ENCODE measurements around the genes OR6C2 and COQ10A.

- PRO-cap, 7 experiments: no peak in any of the 7 experiments
Measured at GRCh38 chr12:55443914-55444341, at the start of gene OR6C2. Gene OR6C2, plus strand, starts transcription at chr12:55444076.

DNA sequence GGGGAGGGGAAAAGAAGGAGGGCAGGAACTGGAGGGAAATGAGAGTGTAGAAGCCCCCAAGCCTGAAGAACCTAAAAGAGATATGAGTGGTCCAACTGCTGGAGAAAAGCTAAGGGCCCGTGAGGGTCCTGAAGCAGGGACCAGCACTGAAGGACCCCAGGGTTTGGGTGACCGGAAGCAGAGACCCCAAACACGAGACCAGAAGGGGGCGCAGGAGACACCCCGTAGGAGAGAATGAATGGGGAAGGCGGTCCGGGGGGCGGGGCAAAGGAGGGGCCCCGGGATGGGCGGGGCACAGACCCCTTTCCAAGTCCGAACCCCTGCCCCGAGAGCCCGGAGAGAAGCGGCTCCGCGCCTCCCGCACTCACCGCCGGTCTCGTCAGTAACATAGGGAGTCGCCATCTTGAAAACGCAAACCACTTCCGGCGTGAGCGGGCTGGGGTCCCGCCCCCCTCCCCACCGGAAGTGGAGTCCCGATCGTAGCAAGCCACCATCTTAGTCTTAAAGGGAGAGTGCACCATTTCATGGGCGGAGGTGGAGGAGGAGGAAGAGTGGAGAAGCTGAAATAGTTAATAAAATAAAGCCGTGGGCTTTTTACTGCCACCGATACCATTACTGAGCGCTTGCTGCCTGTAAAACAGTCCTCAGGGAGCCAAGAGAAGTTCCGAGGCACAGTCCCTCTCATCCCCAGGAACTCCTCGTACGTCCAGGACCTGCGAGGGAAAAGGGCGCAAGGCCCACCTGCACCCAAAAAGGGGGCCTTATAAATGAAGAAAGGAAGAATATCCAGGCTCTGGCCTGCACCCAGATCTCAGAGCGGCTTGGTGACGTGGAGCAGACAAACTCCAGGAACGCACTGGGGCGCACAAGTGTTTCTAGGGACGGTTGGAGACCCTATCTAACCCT, 733 bp downstream of the PYM1 start:
- PRO-cap, 7 experiments: peak in 7 of 7 experiments; most common plus-strand start position 612 of the sequence (in 2); most common minus-strand start position 378 of the sequence (in 4)

DNA sequence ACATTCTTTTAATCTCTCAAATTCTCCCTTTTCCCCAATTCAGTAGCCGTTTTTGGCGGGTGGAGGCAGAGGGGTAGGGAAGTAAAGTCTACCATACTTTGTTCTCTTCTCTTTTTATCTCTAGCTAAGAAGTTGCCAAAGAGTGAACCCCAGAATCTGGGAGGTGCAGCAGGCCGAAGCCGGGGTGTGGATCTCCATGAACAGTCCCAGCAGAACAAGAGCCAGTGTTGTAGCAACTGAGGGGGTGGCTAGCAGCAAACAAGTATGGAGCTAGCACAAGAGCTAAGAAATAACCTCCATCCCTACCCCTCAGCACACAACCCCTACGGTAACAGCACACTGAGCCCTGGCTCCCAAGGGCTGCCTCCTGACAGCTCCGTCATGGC, 5.1 kb upstream of the SUOX start:
- PRO-cap, 7 experiments: no peak in any of the 7 experiments

DNA sequence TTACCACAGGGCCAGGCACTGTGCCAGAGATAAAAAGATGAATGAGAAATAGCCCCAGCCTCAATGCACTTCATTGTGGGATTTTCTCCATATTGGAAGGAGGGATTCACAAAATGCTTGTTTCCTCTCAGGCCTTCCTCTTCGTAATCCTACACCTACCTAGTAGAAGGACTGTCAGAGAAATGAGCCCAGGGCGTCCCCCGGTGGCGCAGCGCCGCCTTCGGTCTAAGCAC, 336 bp upstream of the RPS26 start:
- PRO-cap, 7 experiments: peak in 5 of 7 experiments; most common plus-strand start position 162 of the sequence (in 1); most common minus-strand start position 148 of the sequence (in 3)

DNA sequence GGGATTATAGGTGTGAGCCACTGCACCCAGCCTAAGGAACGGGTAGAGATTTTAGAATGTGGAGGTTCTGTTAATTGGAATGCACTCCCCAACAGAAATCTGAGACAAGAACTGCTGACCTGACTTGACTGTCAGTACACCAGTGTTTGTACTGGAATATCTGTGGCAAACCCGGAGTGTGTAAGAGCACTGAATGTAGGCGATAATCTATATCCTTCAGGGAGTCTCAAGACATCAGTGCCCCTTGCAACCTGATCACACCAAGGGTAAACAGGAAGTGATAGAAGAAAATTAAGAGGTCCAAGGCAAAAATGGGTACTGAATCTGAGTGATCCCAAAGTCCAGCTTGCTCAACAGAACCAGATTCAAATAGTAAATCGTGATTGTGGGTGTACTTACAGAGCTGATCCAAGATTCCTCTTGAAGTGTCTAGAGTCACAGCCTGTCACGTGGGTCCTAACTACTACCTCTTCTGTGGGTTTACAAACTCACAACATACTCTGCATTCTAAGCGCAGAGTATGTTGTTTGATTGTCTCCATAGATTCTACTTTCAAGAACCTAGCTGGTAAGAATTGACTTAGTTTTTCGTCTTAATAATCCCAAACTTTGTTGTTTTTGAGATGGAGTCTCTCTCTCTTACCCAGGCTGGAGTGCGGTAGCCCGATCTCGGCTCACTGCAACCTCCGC, 3.8 kb downstream of the RPS26 start:
- PRO-cap, 7 experiments: no peak in any of the 7 experiments

- PRO-cap, 7 experiments: no peak in any of the 7 experiments
Measured at GRCh38 chr12:56143602-56144849, 8.4 kb upstream of the MYL6B start.

DNA sequence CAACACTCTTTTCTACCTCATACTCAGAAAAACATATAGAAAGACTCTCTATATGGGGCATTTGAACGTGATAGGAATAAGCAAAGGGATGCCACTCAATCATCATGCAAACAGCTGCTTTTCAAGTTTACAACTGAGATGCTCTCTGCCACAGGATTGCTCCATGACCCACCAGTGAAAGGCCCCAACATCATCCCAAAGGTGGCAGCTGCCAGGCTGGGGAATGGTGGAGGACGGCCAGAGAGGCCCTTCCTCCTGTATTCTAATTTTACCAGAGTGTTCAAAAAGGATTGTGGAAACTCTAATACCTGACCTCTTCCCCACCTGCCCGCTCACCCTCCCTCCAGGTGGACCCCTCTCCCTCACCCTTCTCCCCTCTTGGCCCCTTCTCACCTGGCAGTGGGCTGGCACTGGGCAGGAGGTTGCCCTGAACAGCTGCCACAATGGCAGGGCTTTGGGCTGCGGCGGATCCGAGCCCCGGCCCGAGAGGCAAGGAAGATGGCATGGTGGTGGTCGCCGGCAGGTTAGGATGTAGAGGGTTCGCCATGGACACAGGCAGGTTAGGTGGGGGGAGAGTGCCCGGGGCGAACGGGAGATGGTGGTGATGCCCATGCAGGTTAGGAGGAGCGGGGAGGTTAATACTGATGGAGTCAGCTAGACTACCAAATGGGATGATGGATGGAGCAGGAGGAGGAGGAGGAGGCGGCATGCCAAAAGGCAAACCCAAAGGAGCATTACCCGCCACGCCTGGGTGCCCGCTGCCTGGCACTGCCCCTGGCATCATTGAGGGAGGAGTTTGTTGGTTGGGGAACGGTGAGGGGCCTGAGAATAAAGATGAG, 6.0 kb downstream of the MYL6 start:
- PRO-cap, 7 experiments: peak in 1 of 7 experiments; most common plus-strand start position 499 of the sequence (in 1); most common minus-strand start position 264 of the sequence (in 1)

DNA sequence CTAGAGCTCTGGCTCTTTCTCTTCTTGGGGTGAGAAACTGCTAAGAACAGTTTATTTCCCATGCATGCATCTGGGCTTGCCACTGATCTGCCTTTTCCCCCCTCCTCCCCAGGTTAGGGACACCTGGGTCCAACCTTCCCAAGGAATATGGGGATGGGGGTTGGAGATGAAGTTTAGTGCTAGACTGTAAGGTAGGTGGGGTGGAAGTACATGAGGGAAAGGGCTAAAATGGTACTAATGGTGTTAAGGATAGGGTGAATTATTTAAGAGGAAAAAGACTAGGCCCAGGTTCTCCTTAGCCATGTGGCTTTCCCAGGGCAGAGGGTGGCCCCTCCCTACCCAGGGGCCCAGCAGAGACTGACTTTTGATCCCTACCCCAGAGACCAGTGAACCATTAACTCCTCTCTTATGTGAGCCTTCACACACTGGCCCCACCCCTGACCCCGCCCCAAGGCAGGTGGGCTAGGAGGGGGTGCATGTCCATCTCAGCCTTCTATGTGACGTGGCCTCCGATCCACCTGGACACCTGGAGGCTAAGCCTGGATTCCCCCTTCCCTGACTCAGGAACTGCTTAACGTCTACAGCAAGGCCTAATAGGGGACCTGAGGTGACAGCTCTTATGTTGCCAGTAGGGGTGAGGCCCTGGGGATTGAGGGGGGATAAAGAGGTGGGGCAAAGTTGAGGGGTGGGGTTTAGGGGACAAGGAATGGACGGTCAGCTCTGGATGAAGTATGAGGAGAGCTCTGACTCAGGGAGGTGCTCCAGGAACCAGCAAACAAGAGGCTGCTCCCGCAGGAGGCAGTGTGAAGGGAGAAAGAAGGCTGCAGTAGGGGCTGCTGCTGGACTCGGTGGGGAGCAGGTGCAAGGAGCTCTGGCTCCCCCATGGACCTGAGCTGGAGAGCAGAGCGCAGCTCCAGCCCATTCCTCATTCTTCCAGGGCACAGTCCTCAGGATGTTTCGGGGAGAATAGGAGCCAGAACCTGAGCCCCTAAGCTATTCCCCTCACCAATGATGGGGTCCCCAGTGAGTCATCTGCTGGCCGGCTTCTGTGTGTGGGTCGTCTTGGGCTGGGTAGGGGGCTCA, 757 bp downstream of the SLC39A5 start:
- PRO-cap, 7 experiments: no peak in any of the 7 experiments

DNA sequence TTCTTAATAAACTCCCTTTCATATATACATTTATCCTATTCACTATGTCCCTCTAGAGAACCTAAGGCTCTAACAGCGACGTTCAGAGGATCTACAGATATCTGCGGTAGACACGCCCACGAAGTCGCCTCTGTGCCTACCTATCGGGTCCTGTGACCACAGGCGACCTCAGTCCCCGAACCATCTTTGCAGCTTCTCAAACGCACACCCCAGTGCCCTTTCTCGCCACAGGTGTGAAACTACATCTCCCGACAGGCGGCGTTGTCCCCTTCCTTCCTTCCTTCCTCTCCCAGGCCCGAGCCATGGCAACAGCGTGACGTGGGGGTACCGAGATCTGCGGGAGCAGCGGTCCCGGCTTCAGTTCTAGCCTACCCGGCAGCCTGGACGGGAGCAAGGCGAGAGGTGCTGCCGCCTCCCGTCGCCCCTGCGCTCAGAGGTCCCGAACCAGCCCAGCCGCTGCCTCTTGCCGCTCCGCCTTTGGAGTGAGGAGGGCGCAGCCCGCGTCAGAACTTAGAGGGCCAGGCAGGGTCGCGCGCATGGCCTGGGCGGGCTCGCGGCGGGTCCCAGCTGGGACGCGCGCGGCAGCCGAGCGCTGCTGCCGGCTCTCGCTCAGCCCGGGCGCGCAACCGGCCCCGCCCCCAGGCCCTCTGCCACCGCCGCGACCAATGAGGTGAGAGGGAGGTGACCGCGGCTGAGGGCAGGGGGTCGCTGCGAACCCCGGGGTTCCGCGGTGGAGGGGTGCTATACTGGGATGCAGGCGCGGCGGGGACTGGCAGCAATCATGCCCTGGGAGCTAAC, at the start of gene COQ10A:
Gene COQ10A (plus strand): TSS at position 360 of the 798 bp plus-strand sequence.
- PRO-cap, 7 experiments: peak in 7 of 7 experiments; most common plus-strand start position 360 of the sequence (in 7); most common minus-strand start position 484 of the sequence (in 7)

DNA sequence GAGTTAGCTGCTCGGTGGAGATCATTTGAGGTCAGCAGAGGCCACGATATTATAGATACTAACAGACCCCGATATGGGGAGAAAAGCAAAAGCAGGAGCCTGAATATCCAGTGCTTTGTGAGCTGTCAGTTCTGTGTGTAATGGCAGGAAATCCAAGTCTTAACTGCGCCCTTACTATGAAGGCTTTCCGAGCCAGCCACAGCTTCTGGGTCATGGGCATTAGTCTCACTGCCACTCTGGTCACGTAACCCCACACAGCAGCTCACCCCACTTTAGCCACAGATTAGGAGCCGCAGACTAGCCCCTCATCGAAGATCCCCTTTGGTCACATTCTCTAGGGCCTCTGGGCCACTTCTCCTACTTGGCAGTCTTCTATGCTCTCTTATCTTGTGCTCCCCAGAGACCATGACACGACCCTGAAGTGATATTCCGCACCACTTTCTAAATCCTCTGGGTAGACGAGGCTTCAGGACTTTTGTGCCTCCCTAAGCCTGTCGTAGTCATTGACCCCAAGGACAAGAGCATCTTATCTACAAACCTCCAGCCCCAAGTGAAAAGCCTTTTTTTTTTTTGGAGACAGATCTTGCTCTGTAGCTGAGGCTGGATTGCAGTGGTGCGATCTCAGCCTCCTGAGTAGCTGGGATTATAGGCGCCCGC, 837 bp upstream of the CS start:
- PRO-cap, 7 experiments: no peak in any of the 7 experiments

- PRO-cap, 7 experiments: peak in 7 of 7 experiments; most common plus-strand start chr12:56334179 (in 7)
Measured at GRCh38 chr12:56334080-56334882, 481 bp upstream of the PAN2 start.

GRCh38 chr12:56358711-56359428, 1.0 kb downstream of the STAT2 start:
- PRO-cap, 7 experiments: peak in 1 of 7 experiments; most common minus-strand start chr12:56358989 (in 1)

GRCh38 chr12:56449710-56450237, 548 bp upstream of the TIMELESS start:
- PRO-cap, 7 experiments: no peak in any of the 7 experiments

- PRO-cap, 7 experiments: no peak in any of the 7 experiments
Measured at GRCh38 chr12:56632080-56632720, 2.1 kb upstream of the BAZ2A start.

GRCh38 chr12:56634839-56635448, 4.8 kb upstream of the BAZ2A start:
- PRO-cap, 7 experiments: peak in 7 of 7 experiments; most common plus-strand start chr12:56635100 (in 6); most common minus-strand start chr12:56634995 (in 3)

DNA sequence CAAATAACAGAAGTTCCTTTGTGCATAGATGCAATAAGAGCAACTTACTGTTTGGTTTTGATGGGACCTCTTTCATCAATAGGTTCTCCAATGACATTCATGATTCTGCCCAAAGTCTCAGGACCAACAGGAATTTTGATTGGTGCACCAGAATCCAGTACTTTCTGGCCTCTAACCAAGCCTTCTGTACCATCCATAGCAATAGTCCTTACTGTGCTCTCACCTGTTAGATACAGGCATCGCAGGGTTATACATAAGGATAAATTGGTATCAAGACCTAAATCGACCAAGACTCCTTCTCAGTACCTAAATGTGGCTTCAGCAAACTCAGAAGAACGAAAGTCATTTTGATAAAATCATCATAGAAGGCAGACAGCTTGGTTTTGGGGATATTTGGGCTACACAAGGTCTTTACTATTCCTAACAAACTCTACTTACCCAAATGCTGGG, 1.0 kb downstream of the ATP5F1B start:
- PRO-cap, 7 experiments: no peak in any of the 7 experiments

GRCh38 chr12:56760544-56760854, 2.6 kb upstream of the HSD17B6 start:
- PRO-cap, 7 experiments: no peak in any of the 7 experiments

DNA sequence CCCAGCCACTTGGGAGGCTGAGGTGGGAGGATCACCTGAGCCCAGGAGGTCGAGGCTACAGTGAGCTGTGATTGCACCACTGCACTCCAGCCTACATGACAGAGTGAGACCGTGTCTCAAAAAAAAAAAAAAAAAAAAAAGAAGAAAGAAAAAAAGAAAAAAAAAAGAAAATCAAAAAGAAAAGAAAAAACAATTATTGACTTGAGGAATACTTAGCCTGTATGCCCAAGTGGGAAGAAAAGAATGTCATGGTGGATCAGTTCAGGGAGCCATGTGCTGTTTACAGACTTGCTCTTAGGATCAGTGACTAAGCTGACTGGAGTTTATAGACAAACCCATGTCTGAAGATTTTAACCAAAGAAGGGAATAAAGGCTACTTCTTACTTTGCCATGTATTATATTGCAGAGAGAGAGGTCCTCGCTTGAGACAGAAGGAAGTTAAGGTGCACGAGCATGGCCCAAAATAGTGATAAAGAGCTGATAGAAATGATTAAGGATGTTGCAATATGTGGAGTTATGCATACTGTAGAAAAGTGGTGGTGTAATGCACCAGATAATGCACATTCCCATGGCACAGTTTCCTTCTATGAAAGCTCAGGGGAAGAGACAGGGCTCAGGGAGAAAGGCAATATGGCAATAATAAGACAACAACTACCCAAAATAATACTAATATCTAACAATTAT, 969 bp downstream of the HSD17B6 start:
- PRO-cap, 7 experiments: no peak in any of the 7 experiments

- PRO-cap, 7 experiments: no peak in any of the 7 experiments
Measured at GRCh38 chr12:56801685-56802480, 38.8 kb downstream of the HSD17B6 start.

DNA sequence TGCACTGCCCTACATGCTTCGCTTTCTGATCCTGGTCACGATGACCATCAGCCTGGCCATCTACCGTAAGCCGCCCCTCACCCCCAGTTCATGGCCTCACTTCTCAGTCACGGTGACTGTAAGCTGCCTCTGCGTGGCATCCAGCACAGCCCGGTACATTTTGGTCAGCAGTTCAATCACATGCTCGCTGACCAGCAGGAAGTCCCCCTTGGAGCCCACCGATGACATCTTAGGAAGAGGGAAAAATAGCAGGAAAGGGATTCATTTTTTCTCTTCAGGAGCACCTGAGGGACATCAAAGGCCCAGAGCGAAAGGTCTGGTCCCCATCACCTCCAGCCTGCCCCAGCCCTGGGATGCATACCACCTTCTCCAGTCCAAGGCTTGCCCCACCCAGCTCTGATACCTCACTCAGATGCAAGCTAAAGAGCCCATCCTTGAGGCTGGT, 12.7 kb upstream of the TAC3 start:
- PRO-cap, 7 experiments: no peak in any of the 7 experiments